M059J (cell line): ENCODE measurements around a stretch of chr5.

DNA sequence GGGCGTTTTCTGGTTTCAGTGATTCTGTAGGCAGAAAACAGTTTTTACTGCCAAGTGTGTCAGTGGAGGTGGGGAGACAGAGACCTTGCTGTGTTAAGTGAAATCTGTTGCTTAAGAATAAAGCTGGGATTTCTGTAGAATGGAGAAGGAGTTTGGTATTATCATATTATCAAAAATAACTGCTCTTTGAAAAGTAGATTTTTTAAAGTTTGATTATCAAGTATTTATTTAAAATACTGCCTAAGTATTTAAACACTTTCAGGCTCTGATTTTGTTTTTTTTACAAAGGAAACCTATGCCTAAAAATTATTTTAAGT lies 69.9 kb downstream of the GHR start:
- RAMPAGE, long total RNA: no peak

- RAMPAGE, long total RNA: no peak
Observed at GRCh38 chr5:42606046-42606862, 150.4 kb upstream of the CCDC152 start.

GRCh38 chr5:42798712-42799004 lies 13.0 kb downstream of the SELENOP start:
- RAMPAGE, long total RNA: no peak

DNA sequence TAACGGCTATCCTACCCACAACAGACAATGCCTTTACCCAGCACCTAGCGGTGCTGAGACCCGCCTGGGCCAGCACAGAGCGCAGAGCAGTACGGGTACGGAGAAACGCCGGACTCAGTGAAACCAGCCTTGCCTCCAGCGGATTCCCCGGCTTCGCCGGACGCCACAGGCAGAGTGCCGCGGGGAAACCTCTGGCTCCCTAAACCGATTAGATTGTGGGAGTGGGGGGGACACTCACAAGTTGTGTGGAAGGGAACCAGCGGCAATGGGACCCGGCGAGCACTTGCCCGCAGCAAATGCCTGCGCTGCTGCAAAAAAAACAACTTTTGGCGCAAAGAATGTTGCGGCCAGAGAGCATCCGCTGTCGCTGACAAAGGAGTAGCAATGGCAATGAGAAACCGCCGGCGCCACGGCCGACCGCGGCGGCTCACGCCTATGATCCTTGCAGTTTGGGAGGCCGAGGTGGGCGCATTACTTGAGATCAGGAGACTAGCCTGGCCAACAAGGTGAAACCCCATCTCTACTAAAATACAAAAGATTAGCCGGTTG lies 88.1 kb downstream of the ANXA2R start:
- RAMPAGE, long total RNA: no peak

DNA sequence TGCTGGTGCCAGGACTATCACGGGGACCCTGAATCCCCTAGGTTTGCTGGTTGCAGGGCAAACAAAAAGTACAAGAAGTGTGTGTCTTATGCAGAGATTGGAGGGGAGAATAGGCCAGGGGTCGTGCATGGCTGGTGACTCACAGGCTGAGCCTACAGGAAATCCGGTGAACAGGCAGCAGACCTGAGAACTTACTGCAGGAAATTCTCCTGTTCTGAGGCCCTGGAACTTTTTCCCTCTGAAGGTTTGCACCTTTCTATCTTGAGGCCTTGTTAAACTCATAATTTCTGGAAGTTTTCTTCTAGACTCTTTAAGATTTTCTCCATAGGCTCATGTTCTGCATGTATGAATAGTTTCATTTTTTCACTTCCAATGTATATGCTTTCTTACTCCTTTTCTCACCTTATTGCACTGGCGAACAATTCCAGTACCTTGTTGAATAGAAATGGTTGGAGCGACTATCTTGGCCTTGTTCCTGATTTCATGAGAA lies 5.4 kb downstream of the ANXA2R start:
- RAMPAGE, long total RNA: no peak

GRCh38 chr5:43231976-43232527 lies 40.0 kb downstream of the NIM1K start:
- RAMPAGE, long total RNA: no peak

GRCh38 chr5:43482590-43483151 lies 994 bp downstream of the TMEM267 start:
- RAMPAGE, long total RNA: no peak

GRCh38 chr5:43483152-43483749 lies 414 bp downstream of the TMEM267 start:
- RAMPAGE, long total RNA: no peak

DNA sequence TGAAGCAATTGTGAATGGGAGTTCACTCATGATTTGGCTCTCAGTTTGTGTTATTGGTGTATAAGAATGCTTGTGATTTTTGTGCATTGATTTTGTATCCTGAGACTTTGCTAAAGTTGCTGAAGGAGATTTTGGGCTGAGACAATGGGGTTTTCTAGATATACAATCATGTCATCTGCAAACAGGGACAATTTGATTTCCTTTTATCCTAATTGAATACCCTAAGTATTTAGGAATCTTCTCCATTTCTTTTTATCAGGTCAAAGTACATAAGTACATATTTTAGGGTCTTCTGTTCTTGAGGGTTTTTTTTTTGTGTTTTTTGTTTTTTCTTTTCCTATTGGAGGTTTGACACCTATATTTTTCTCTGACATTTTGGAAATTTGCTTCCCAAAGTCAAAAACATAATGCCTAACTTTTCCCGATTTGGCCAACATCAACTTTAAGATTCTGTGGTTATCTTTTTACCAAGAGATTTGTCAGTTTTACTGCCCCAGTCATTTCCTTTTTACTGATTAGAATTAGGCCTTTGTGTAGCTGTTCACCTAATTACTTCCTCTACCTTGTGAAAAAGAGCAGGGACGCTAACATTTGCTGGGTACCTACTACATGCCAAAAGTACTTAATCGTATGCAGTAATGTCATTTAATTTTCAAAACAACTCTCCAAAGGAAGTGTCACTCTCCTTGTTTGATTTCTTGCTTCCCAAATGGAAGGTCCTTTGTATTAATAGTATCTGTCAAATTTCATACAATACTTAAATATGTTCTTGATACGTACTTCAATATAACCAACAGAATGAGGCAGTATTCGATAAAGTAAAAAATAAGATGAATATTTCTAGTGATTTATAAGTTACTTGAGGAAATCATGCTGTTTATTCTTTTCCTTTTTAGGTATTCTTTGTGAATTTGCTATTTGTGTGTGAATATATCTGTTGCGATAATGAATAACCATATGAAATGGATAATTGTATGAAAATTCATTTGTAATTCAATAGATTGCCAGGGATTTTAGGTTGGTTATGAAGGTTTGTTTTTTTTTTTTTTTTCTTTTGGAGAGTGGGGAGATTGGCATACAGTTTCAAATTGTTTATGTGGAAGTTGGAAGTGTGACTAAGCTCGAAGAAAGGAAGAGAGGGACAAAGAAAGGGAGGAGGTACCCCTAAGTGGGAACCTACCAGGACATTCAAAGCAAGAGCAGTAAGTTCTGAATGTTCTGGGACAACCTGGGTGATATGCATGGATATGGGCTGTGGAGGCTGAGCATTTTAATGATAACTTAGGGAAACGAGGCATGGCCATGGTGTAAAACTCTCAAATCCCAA lies 18.0 kb downstream of the MRPS30 start:
- RAMPAGE, long total RNA: no peak

GRCh38 chr5:44875493-44876475 lies 67.0 kb downstream of the MRPS30 start:
- RAMPAGE, long total RNA: no peak

GRCh38 chr5:44942391-44942915 lies 133.7 kb downstream of the MRPS30 start:
- RAMPAGE, long total RNA: no peak

DNA sequence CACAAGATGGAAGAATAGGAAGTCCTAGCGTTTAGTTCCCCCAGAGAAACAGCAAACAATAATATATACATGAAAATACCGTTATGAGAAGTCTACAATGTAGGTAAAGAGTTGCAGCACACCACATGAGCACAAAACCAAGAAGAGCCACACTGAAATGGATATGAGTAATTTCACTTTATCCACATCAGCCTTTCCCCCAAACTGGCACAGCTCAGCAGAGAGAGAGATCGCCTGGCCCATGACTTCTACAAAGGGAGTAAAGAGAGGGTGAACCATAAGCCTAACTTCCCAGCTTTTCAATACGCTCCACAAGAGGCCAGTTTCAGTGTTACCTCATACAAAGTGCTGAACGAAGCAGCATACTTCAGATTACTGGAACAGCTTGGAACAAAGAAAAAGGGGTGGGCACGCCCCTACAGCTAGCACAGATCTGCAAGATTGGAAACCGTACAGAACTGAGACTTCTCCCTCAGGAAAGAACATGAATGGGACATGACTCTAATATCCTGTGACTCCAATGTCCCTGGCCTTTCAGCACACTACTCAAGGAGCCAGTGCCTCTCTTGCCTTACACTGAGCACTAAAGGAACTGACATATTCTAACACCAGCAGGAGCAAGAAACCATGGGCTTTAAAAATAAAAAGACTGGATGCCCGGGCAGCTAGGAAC lies 75.3 kb downstream of the EMB start:
- RAMPAGE, long total RNA: no peak

DNA sequence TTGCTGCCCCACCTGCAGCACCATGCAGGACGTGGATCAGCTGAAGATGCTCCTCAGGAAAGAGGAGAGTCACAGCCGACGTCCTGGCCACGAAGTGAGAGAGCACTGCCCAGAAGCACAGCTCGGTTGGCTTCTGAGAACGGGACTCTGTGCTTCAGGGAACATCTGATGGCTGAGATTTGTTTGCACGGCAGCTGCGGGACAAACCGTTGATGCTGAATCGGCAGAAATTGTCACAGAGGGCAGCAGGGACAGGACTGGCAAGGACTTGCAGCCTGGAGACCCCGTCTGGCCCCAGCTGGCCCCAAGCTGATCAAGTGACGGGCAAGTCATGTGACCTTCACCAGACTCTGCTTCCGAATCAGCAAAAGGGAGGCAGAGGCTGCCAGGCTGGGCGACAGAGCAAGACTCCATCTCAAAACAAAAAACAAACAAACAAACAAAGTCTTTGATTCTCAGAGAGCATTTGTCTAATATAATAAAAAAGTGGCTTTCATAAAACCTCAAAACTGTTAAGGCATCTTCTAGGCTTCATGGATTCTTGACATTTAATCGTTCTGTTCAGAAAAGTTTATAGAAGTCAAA lies 118.9 kb upstream of the ITGA1 start:
- RAMPAGE, long total RNA: no peak

DNA sequence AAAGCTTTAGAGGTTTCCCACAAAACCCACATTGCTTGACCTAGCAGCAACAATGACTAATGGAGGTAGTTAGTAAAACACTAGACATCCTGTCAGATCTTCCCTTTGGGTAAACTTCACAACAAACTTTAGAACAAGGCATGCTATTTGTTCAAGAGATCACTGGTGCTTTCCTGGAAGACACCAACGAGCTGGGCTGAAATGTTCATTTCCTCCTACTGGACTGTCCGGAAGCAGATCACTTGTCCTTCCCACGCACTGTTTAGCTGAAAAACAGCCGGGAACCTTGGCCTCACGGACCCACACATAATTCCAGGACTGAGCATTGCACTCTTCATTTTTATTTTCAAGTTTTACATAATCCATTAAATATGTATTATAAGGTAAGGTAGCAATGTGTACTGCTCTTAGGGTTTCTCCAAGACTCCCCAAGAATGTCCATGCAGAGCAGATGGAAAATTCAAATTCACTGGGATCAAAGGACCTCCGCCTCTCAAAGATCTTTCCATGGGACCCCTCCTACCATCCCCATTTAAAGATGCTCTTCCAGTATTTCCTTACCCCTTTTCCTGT lies 78.0 kb upstream of the ITGA1 start:
- RAMPAGE, long total RNA: no peak

DNA sequence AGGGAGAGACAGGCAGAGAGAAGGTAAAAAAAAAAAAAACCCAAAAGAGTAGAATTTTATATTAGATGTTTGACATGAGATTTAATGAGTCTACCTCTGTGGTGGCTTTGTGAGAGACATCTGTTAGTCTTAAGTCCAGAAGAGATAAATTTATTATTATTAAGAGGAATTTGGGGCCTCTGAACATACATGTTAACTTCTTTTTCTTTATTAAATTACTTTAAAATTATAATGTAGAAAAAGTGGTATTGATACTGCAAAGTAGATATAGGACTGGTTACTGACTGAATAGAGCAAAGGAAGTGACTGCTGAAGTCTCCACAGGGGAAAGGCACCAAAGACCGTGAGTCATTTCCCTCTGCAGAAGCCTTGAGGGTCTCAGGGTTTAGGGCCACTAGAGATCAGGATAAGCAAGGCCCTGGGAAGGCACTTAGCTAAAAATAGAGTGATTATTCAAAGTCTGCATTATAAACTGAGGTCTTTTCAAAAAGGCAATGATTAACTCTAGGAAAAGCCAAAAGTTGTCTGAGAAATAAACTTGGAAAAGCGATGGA lies 44.8 kb upstream of the ITGA1 start:
- RAMPAGE, long total RNA: no peak

- RAMPAGE, long total RNA: no peak
Observed at GRCh38 chr5:52920174-52920694, 68.9 kb upstream of the ITGA2 start.

DNA sequence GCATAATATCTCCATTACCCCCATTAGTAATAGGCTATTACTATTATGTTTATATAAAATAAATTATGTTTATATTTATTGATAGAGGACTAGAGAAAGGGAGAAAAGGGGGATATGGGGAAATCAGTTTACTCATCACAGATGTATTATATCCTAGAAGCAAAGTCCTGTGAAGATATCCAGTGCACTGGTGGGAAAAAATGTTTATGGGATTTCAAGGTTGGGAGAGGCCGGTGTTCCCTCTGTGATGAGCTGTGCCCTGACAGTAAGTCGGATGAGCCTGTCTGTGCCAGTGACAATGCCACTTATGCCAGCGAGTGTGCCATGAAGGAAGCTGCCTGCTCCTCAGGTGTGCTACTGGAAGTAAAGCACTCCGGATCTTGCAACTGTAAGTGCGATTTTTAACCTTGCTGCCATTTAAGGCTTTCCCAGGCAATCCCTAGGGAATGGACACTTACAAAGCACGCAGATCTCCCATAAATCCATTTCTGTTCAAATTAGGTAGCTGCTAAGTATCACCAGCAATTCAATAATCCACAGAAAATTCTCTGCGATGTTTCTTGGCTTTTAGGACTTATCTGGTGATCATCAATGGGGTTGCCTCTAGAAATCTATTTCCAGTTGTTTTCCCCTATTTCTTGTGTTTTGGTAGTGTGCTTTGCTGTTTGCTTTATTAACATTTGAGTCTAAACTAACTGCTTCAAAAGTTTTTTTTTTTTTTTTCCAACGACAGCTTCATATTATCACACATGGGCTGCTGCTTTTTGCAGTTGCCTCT lies 4.6 kb downstream of the FST start:
- RAMPAGE, long total RNA: no peak

GRCh38 chr5:54201369-54201649 lies 109.1 kb downstream of the ARL15 start:
- RAMPAGE, long total RNA: no peak

DNA sequence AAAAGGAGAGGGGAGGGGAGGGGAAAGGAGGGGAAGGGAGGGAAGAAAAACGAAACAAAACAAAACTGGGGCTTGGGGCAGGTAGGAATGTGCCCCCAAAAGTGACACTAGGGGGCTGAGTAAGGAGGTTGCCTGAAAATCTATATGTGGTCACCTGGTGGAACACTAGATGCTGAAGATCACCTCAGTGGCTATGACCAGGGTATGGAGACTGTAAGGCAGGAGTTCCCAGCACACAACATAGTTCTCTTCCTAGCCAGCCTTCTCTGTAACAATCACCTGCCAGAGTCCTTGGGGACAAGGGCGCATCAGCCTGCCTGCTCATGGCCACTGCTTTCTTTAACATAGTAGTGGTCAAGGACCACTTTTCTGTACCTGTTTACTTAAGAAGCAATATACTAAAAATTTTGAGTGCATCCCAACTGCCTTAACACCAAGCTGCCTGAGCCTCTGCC lies 6.6 kb downstream of the ARL15 start:
- RAMPAGE, long total RNA: no peak

DNA sequence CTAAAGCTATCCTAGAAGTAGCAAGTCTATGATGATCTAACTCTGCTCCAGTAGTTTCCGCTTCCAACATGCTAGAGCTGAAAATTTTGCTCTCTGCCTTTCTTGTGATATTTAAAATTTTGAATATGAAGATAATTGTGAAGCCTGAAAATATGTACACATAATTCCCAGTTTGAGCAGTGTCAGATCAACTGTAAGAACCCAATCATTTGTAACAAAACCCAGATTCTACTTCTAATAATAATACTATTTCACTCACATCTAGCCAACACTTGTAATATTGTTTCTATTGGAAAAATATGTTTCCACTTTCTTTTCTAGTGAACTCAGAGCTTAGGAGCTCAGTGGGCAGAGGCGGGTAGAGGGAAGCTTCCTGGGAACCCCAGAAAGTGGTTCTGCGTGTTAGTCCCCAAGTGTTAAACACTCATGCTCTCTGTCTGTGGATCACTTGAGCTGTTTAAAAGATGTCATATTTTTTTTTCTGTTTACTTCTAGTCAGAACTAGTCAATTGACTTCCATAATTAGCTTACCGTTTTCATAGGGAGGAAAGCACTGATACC lies 20.5 kb downstream of the SNX18 start:
- RAMPAGE, long total RNA: no peak